ENCODE measurements around a stretch of chr6.

DNA sequence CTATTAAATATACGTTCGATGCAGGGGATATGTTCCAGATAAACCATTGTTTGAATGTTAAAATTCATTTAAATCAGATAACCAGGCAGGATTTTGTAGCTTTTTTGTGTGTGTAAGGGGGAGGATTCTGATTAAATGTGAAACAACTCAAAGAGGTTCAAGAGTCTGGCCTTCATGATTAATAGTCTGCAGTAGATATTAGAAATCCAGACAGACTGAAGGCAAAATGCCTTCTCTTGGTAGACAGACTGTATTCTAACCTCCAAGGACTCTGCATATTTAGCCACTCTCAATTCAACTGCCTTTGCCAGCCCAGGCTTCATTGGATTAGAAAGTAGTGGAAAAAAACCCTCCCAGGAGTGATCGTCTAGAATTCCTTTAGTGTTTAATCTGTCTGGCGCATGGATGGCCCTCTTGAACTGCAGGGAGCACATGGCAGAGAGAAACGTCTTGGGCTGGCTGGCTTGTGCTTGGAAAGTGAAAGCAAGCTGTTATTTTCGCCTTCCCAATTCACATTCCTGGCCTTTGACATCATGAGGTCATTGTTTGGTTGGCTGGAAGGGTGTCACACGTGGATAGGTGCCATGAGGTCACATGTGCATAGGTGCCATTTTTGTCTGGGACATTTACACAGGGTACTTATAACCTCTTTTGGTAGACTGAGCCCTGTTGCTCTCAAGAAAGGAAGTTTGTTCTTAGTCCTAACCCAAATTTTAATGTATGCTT lies 30.8 kb upstream of the NEDD9 start:
- PRO-cap = no peak
- RAMPAGE, long total RNA = no peak

- PRO-cap = unidirectional peak, plus-strand start at chr6:11381905
- RAMPAGE, long total RNA = no peak
These were observed 149.0 kb upstream of the NEDD9 start for GRCh38 chr6:11381318-11382097.

- PRO-cap = no peak
- RAMPAGE, long total RNA = no peak
These were observed 122.9 kb upstream of the TMEM170B start for GRCh38 chr6:11414572-11415094.

DNA sequence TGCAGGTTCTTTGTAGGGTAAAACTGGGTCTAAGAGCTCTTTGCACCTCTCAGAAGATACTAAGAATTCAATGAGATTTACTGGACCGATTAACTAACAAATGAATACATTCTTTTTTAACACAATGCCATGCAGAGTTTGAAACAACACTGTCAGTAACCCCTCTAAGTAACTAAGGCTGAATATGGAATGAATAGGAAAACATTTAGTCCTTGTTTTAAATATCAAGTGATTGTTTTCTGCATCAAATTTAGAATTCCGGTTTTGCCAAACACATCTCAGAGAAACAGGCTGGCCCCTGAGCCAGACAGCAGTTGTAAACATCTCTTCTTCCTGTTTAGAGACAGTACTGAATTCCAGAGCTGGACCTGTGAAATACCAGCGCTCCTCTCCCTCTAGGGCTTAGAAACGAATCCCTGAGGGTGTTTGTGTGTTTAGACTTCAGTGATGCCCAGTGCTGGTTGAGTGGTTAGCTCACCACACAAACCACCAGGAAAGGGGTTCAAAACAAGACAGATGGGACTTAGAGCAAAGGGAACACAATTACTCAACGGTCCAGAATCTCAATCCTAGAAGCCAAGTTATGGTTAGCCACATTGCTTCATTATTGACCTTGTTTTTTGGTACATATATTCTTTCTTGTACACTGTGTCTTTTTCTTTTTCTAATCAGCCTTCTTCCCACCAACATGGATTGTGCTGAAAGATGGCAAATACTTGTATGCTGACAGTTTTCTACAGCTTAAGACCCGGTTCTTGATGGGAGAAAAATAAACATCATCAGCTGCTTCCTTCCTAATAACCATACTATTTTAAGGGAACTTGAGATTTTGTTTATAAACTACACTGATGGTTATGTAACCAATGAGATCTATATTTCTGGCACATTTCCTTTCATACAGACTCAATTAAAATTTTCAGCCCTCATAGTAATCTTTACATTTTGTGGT lies 108.6 kb upstream of the TMEM170B start:
- PRO-cap = no peak
- RAMPAGE, long total RNA = no peak

DNA sequence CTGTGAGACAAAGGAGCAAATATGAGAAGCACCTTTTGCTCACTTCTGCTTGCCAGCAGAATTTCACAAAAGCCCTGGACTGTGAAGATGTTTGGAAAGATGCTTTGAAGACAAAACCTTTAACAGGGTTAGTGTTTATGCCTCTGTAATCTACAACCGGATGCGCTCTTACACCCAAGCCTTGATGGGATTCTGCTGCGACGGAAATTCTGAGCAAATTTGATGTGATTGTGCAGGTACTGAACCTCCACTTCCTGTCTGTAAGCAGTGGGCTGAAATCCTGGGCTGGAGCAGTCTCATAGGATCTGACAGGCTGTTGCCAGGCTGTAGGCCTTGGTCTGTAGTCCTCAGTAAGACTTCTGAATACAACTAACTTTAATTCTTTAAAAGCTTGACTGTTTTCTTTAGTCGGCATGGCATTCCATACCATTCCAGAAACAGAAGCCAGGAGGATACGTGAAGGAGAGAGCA lies 68.4 kb downstream of the ADTRP start:
- PRO-cap = no peak
- RAMPAGE, long total RNA = no peak

DNA sequence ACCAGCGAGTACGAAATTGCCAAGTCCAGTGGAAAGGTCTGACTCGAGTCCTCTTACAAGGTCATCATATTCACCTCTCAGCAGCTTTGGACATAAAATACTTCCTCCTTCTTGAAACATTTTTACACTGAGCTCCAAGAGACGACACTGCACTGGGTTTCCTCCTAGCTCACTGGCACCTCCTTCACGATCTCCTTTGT lies 18.4 kb downstream of the ADTRP start:
- PRO-cap = no peak
- RAMPAGE, long total RNA = no peak

- PRO-cap = no peak
- RAMPAGE, long total RNA = no peak
These were observed 4.4 kb downstream of the ADTRP start for GRCh38 chr6:11774243-11774599.

DNA sequence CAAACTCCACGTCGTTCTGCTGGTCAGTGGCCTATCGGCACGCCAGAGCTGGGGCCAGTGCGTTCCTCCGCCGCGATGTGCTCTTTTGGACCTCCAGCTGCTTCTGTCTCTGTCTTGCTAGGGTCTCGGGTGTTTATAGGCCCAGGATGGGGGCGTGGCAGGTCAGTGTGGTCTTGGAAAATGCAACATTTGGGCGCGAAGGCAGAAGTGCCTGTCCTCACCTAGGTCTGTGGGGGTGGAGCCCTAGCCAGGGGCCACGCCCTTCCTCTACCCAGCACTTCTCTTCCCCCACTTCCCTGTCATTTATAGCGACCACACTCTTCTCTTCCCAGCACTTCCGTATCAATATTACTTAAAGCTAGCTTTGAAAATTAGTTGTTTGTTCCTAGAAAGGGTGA lies 53.2 kb upstream of the ADTRP start:
- PRO-cap = no peak
- RAMPAGE, long total RNA = no peak

DNA sequence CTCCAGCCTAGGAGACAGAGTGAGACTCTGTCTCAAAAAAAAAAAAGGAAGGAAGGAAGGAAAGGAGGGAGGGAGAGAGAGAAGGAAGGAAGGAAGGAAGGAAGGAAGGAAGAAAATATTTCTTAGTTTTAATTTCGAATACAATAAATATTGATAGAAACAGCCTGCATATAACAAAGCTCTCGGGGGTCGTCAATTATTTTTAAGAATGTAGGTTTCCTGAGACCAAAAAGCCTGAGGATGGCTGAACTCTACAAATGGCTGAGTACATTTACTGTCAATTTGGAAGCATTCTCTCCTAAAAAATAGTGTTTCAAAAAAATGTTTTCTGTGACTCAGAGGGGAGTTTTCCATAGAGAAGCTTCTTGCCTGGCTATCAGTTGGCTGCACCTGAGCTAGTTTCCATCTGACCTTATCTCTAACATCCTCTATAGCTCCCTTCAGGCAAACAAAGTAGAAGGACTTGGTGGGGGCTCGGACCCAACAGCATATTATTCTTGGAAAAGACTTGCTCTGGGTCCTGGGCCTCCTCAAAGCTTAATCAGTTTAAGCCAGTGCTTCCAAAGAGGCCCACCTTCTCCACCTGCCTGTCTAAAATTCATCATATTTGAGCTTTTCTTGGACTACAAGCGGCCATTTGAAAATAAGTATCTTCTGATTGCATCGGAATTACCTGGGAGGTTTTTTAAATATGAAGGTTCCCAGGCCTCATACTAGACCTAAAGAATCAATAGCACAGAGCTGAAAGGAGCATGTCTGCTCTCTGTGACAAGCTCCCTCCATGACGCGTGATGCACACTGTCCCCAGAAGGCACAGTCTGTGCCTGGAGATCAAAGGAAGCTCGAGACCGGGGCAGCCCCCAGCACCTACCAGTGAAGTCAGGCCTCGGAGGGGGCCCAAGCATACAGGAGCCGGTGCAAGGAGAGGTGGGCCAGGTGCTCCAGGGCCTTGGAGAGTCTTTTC lies 80.8 kb upstream of the HIVEP1 start:
- PRO-cap = no peak
- RAMPAGE, long total RNA = no peak

- PRO-cap = no peak
- RAMPAGE, long total RNA = no peak
These were observed 75.0 kb upstream of the HIVEP1 start for GRCh38 chr6:11937101-11937439.

GRCh38 chr6:12008958-12009465 lies 3.1 kb upstream of the HIVEP1 start:
- PRO-cap = bidirectional peak, plus-strand start at chr6:12009062, minus-strand start at chr6:12008977
- RAMPAGE, long total RNA = no peak

DNA sequence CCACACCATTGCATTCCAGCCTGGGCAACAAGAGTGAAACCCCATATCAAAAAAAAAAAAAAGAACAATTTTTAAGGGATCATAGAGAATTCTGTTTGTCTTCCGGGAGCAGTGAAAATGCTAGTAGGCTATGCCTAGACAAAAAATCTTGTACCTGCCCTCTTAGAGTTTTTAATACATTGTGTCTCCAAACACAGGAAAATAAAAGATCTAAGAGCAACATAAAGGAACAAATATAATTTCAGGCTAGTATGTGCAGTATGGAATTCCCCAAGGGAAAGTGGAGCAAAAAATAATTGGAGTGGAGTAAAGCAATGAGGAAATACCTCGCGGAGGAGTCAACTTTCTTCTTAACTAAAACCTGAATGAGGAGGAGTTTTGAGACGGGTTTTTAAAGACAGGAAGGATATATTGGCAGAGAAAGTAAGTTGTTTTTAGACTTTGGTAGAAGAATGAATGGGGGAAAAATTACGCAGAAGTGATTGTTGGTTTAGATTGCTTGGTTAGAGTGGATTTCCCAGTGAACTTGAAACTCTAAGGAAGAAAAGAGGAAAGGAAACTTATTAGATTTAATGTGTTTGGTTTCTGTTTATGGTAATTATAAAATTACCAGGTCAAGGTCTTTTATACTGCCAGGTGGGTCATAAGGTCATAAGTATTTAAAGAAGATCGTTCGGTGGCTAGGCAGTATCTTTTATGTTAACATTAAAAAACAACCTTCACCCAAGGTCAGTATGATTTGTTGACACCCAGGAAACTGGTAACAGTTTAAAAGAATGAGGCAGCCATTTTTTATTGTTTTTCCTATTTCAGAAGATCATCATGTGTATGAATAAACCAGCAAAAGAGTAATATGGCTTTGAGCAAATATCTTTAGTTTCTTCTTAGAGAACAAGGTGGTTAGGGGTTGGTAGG lies 14.1 kb downstream of the HIVEP1 start:
- PRO-cap = no peak
- RAMPAGE, long total RNA = no peak

DNA sequence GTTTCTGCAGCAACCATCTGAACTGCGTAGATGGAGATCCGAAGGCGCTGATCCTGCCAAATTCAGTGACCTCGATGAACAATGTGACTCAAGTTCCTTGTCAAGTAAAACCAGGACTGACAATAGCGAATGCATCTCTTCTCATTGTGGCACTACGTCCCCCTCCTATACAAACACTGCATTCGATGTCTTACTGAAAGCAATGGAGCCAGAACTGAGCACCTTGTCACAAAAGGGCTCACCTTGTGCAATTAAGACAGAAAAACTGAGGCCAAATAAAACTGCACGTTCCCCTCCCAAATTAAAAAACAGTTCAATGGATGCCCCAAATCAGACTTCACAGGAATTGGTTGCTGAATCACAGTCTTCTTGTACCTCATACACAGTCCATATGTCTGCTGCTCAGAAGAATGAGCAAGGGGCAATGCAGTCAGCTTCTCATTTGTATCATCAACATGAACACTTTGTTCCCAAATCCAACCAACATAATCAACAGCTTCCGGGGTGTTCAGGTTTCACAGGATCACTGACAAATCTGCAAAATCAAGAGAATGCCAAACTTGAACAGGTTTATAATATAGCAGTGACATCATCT lies 108.2 kb downstream of the HIVEP1 start:
- PRO-cap = no peak
- RAMPAGE, long total RNA = no peak

- PRO-cap = no peak
- RAMPAGE, long total RNA = no peak
These were observed 109.1 kb downstream of the HIVEP1 start for GRCh38 chr6:12121063-12121808.

GRCh38 chr6:12140278-12141126 lies 128.4 kb downstream of the HIVEP1 start:
- PRO-cap = no peak
- RAMPAGE, long total RNA = no peak

DNA sequence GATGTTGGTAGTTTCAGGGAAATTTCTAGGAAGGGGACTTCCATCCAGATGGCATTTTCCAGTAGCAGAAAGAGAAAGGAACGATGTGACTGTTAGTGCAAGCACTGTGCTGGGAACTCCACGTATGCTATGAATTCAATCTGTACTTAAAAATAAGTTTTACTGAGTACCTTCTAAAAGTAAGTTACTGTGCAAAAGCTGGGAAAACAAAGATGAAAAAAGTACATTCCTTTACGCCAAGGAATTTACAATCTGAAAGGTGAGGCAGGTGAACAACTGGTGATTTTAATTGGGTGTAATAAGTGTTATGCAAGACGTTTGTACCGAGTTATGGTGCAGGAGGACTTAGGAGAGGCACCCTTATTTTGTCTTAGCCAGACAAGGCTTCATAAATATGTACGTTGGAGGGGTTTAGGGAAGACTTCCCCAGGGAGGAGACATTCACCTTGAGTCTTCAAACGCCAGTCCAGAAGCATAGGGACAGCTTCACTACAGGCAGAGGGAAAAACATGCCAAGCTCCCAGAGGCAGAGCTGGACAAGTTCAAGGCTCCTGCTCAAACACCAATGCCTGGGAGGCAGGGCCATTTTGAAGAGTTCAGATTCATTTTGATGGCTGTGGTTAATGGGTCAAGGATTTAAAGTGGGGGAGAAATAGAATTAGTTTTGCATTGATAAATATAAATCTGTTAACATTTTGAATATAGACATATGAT lies 13.8 kb upstream of the EDN1 start:
- PRO-cap = no peak
- RAMPAGE, long total RNA = no peak

- PRO-cap = no peak
- RAMPAGE, long total RNA = no peak
These were observed 1.0 kb downstream of the EDN1 start for GRCh38 chr6:12291277-12291520.

DNA sequence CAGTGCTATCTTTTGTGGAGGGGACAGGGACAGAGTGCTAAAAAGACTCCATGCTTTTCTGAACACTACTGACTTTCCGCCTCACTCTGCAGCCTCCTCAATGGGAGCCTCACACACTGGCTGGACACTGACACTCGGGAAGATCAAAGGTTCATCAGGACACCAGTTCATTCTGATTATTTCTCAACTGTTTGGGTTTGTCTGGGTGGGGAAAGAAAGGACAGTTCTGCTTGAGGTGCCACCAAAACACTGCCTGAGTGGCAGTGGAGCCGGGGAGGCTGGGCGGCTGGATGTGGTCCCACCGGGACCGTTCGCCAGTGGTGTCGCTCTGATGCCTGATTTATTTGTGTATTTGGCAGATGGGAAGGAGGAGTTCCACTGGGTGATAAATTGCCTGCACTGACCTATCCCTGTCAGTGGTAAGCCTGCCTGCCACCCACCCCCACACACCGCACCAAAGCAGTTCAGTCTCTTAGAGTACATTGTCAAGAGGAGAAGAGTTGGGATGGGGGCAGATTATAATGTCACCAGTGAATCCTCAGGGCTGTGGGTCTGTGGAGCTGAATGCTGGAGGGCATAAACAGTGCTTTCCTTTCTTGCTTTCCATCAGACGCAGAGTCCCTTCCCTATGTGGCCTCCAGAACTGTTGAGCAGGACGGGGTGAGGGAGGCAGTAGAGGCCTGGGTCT lies 49.8 kb downstream of the EDN1 start:
- PRO-cap = no peak
- RAMPAGE, long total RNA = no peak

DNA sequence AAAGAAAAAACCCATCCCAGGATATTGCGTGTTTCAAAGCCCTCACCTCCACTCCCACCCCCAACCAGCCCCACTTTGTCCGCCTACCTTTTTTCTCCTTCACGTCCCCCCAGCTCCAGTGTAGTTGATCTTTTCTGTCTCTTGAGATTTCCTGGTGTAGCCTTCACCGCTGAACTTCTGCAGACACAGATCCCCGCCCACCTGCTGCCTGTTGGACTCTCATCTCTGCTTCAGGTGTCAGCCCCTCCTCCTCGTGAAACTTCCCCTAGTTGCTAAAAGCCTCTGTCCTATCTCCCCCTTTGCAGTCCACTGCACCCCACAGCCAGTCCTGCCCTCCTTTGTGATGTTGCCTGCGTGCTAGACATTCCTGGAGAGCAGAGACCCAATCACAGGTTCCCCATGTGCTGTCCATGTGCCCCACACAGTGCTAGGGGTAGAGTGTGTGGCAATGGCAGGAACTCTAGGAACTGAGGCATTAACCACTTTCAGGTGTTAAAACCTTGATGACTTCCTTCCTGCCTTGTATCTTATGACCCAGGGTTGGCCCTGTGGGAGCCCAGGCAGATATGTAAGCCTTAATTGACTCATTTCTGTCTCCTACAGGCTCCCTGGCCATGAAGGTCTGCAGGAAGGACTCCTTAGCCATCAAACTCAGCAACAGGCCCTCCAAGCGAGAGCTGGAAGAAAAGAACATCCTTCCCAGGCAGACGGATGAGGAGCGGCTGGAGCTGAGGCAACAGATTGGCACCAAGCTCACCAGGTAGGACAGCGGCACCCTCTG lies 98.7 kb downstream of the TBC1D7 start:
- PRO-cap = no peak
- RAMPAGE, long total RNA = no peak

DNA sequence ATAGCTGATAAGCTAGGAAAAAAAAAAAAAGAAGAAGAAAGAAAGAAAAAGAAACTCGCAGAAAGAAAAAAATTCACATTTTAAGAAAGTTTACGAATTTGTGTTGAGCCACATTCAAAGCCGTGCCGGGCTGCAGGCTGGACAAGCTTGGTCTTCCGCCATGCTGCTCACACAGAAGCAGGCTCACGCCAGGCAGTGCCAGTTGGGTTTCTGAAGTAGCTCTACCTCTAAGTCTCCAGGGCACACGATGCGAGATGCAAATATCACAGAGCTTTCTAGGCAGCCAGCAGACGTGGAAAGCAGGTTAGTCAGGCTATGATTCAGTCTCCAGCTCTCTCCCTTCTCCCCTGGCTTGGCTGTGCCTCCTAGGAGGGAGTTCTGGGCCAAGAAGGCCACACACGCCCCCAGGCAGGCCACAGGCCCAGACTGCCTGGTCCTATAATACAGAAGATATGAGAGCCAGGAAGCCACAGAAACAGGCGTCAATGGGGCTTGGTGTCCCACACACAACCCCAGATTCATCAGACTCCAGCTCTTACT lies 61.5 kb downstream of the GFOD1 start:
- PRO-cap = no peak
- RAMPAGE, long total RNA = no peak

All from OCI-LY7 (cell line).